SUDHL5 (cell line): ENCODE measurements around a stretch of chr10.

DNA sequence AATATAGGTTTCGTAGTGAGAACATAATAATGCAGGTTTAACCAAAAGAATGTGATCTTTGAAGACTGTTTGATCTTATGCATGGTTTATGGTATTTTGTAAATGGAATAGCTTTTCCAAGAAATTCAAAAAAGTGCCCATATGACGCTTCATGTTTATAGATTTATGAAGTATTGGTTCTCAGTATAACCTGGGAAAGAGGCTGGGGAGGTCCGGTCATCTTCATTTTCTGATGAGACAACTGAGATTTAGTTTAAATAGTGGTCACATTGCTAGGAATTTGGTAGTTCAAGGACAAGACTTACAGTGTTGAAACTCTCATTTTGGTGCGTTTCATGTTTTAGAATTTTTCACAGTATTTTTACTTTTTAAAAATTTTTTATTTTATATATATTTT lies 176.0 kb downstream of the CELF2 start:
- PRO-cap: no peak

- PRO-cap: no peak
Observed at GRCh38 chr10:11207021-11207684, 189.5 kb downstream of the CELF2 start.

DNA sequence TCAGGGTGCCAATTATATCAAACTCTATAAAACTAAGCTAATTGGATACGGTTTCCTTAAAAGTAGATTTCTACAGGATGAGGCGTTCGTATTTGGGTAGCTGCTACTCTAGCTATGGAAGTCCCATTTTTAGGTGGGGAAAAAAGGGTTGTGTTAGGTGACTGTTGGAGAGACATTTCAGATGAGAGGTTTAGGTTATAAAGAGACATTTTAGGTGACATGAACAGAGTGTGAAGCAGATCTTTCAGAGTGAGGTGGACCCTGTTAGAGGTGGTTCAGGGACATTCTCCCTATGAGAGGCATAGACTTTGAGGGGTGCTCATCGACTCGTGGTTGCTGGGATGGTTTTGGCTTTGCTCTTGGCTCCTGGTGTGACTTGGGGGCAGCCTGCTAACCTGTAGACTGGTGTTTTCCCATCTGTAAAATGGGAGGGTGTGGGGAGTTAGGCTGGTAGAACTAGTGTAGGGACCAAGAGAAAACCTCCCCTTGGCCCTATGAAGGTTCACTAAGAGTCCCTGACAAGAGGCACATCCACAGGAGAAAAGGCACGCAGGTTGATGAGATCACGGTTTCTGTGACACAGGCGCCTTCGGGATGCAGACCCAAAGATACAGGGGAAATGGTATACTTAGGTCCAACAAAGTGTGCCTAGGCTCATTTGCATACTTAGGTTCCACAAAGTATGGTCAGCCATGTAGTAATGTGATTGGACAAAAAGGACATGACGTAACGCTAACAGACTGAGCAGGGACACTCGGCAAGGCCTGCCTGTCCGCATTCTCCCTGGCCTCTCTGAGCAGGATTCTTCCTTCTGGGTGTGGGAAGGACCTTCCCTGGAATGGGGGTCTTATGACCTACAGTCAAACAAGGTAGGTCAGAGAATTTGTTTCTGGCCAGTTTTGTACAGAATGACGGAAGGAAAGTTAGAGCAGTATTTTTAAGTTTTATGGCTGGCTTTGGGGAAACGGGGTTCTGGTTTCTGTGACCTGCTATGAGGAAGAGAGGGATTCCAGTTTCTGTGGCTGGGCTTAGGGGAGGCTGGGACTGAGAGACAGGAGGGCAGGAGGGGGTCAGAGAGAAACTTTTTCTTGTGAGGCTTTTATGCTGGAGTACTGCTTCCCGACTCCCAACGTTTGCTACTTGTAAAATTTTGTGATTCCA lies 190.5 kb downstream of the CELF2 start:
- PRO-cap: no peak

DNA sequence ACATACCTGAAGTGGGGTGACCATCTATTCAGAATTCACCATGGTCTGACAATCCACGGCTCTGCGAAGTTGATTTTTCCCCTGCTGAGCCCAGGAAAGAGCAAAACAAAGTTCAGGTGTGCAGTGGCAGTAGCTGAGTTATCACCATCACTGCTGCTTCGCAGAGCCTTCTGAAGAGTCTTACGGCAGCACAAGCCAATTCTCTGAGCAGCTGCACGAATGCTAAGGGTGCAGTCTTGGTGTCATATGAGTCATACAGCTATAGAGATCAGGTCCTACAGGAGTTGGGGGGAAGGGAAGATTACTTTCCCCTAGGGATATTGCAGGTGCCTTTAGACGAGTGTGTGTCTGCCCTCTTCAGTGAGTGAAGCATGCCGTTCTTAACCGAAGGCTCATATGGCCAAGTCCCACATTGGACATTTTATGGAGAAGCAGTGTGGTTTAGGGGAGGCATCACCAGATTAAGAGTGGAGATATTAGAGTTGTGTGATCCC lies 227.8 kb downstream of the CELF2 start:
- PRO-cap: no peak

- PRO-cap: no peak
Observed at GRCh38 chr10:11256859-11257459, 239.3 kb downstream of the CELF2 start.

DNA sequence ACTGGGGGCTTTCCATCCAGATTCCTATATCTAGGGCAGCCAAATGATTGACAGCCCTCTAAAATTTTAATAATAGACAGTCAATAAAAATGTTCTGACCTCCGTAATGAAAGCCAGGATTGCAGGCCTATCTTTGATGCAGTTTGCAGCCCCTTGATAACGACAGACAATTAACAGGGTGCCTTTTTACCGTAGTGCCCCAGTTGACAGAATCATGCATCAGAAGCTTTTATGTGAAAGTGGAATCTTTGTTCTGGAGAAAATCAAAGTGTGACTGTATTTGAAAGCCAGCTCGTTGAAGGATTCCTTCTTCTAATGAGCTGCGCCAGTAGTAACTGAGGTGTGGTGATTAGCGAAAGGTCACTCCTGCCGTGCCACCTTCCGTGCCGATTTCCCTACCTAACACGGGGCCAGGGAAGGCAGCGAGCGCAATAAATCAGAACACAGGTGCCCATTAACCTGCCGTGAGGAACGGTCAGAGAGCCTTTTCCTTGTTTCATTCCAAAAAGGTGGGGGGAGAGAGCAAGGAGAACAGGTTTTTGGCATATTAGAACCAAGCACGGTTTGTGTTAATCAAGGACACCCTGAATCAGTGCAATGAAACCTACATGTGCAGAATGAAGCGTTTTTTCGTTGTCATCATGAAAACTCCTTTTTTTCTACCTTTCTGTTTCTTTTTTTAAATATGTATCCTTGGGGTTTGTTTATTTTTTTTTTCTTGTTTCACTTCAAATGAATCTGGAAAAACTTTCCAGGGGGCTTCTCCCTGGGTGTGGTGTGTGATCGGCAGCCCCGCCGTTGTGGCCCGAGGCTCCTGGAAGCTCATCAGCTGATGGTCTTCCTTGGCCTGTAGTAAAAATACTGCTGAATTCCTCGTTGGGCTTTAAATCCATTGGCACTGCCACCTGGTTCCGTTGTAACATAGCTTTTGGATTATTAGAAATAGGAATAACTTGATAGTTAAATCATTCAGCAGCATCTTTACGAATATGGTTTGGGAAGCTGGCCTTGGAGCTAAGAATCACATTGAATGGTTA lies 258.1 kb downstream of the CELF2 start:
- PRO-cap: no peak

- PRO-cap: no peak
Observed at GRCh38 chr10:11300455-11300889, 282.8 kb downstream of the CELF2 start.

GRCh38 chr10:11335792-11336219 lies 275.6 kb downstream of the USP6NL start:
- PRO-cap: no peak

GRCh38 chr10:11532060-11532709 lies 79.3 kb downstream of the USP6NL start:
- PRO-cap: no peak

GRCh38 chr10:11579580-11580034 lies 31.8 kb downstream of the USP6NL start:
- PRO-cap: no peak

DNA sequence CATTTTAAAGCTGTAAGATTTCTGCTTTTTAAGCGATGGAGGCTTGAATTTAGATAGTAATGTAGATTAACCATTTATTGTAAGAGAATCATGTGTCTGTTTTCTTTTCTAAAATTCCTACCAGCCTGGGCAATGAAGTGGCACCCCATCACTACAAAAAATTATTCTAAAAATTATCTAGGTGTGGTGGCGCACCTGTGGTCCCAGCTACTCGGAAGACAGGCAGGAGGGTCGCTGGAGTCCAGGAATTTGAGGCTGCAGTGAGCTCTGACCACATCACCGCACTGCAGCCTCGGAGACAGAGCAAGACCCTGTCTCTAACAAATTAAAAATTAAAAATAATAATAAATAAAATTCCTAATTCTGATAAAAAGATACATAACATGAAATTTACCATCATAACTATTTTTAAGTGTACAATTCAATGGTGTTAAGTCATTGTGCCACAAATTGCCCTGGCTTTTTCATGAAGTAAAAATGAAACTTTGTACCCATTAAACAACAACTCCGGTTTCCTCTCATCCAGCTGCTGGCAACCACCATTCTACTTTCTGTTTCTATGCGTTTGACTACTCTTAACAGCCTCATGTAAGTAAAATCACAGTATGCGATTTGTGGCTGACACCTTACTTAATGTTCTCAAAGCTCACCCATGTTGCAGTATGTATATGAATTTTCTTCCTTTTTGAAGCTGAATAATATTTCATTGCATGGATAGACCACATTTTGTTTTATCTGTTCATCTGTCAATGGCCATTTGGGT lies 20.6 kb upstream of the USP6NL start:
- PRO-cap: no peak

- PRO-cap: no peak
Observed at GRCh38 chr10:11744507-11744956, 2.4 kb downstream of the ECHDC3 start.

DNA sequence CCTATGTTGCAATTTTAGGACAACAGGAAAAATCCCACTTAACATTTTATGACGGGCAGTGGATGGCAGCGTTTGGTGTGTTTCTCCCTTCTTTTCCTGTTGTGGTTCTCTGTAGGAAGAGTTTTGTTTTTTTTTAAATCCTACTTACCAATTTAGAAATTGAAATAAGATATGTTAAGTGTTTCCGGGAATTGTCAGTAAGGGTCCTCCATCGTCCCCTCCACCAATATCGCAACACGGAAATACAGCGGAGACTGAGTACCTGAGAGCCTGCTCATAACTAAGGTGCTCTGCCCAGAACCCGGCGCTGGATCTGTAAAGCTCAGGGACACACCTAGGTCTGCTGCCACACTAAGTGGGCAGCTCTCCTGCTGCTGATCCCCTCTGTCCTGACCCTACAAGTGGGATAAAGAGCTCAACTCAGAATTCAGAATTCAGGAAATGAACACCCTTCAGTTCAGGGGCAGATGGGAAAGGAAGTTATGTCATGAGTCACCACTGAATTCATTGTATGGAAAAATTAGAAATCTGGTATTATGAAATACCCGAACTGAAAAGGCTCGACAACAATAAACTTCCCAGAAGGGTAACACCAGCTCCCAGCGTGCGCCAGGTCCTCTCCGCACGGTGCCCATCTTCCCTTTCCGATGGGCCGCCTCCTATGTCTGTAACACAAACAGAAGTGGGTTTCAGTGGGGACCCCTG lies 9.1 kb upstream of the PROSER2 start:
- PRO-cap: no peak

GRCh38 chr10:11894012-11894984 lies 71.1 kb downstream of the PROSER2 start:
- PRO-cap: no peak

- PRO-cap: no peak
Observed at GRCh38 chr10:12156665-12157245, 27.3 kb downstream of the SEC61A2 start.

DNA sequence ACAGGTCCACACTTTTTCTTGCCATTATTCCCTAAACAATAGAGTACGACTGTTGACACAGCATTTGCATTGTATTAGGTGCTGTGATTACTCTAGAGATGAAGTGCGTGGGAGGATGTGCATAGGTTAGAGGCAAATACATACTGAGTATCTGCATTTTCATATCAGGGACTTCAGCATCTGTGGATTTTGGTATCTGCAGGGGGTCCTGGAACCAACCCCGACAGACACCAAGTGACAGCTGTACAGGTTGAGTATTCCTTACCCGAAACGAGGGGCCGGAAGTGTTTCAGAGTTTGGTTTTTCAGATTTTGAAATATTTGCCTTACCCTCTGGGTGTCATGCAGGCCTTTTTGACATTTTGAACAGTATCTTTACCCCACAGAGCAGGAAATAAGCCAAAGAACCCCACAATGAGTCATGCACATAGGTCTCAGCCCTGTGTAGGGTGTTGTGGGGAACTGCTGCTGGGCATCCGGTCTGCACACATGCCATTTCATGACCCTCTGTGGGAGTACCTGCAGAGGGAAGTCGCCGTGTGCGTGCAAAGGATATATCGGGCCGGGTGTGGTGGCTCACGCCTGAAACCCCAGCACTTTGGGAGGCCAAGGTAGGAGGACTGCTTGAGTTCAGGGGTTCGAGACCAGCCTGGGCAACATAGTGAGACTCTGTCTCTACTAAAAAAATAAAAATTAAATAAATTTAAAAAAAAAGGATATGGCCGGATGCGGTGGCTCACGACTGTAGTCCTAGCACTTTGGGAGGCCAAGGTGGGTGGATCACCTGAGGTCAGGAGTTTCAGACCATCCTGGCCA lies 14.3 kb downstream of the NUDT5 start:
- PRO-cap: no peak

- PRO-cap: no peak
Observed at GRCh38 chr10:12246457-12247086, 50.6 kb downstream of the CDC123 start.

DNA sequence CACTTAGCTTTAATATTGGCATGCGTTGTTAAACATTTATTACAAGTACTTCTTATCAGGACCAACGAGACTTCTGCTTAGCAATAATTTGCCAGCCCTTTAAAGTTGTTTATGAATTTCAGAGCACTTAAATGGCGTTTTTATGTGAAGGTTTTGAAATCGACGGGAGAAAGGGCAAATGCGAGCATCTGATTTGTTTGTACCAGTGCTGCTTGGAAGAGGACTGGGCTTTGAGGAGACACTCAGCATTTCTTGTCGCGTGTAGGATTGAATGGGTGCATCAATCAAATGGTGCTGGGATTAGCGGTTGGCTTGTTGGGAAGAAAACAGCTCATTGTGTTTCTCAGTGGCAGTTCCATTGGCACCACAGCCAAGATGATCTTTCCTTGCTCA lies 56.4 kb downstream of the CAMK1D start:
- PRO-cap: no peak

GRCh38 chr10:12455798-12456447 lies 106.6 kb downstream of the CAMK1D start:
- PRO-cap: no peak

DNA sequence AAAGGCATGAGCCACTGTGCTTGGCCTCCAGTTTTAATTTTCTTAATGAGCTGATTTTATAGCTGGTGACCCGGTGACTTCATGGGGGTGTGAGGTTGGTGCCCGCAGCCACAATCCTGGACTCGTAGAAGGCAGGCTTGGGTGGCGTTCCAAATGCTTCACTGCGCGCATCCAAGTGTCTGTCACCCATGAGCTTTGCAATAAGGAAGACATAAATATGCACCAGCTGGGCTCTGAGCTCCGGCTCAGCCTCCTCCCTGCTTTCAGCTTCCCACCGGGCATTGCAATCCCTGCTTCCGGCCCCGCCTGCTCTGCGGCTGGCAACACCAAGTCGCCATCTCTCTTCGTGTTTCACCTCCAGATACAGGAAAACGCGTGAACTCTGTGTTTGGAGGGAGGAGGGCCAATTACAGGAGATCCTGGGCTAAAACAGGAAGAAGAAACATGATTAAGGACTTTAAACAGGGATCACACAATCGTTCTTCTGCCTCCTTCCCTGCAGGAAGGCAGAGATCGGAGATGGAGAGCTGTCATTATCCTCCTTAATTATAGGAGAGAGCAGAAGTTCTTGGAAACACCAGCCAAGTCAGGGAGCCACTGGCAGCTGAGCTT lies 134.7 kb downstream of the CAMK1D start:
- PRO-cap: no peak